Parotid gland (tissue), 1 donor: ENCODE measurements around the genes ENOX2, MBNL3 and FHL1.

- PRO-cap = no peak
Observed at GRCh38 chrX:130523748-130524659, 122.2 kb downstream of the RBMX2 start.

DNA sequence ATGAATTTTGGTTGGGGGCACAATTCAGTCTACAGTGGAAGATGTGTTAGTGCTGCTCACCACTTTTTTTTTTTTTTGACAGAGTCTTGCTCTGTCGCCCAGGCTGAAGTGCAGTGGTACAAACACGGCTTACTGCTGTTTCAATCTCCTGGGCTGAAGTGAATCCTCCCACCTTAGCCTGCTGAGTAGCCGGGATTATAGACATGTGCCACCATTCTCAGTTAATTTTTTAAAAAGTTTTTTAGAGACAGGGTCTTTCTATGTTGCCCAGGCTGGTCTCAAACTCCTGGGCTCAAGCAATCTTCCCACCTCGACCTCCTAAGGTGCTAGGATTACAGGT is 162.4 kb downstream of the RBMX2 start:
- PRO-cap = no peak

- PRO-cap = unidirectional peak, plus-strand start at chrX:130902791; unidirectional peak, minus-strand start at chrX:130903209
Observed at GRCh38 chrX:130902358-130903686, at the start of gene ENOX2. Gene ENOX2, minus strand, starts transcription at chrX:130903209.

DNA sequence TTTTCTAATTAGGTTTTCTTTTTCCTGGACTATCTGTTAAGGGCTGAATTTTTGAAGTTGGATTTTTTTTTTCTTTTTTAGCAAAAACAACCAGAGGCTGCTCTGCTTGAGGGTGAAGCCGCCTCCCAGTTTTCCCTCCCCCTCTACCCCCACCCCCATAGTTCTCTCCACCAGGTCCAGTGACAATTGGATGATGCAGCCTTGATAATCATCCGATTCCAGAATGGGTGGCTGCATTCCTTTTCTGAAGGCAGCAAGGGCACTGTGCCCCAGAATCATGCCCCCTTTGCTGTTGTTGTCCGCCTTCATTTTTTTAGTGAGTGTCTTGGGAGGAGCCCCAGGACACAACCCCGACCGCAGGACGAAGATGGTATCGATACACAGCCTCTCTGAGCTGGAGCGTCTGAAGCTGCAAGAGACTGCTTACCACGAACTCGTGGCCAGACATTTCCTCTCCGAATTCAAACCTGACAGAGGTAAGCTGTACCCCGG is 23.3 kb downstream of the ARHGAP36 start:
- PRO-cap = no peak

GRCh38 chrX:132023424-132024614 is 717 bp downstream of the STK26 start:
- PRO-cap = no peak

GRCh38 chrX:132488589-132489214 is at the start of gene MBNL3:
Gene MBNL3, minus strand, starts transcription at chrX:132489038.
- PRO-cap = unidirectional peak, plus-strand start at chrX:132489090

DNA sequence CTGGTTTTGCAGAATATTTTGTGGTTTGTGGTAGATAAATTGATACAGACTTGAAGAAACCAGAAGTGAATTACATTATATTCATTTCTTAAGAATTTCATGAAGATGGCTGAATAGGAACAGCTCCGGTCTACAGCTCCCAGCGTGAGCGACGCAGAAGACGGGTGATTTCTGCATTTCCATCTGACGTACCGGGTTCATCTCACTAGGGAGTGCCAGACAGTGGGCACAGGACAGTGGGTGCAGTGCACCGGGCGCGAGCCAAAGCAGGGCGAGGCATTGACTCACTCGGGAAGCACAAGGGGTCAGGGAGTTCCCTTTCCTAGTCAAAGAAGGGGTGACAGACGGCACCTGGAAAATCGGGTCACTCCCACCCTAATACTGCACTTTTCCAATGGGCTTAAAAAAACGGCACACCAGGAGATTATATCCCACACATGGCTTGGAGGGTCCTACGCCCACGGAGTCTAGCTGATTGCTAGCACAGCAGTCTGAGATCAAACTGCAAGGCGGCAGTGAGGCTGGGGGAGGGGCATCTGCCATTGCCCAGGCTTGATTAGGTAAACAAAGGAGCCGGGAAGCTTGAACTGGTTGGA is 51.2 kb upstream of the HS6ST2 start:
- PRO-cap = no peak

- PRO-cap = no peak
Observed at GRCh38 chrX:133413497-133413782, 1.8 kb downstream of the GPC4 start.

DNA sequence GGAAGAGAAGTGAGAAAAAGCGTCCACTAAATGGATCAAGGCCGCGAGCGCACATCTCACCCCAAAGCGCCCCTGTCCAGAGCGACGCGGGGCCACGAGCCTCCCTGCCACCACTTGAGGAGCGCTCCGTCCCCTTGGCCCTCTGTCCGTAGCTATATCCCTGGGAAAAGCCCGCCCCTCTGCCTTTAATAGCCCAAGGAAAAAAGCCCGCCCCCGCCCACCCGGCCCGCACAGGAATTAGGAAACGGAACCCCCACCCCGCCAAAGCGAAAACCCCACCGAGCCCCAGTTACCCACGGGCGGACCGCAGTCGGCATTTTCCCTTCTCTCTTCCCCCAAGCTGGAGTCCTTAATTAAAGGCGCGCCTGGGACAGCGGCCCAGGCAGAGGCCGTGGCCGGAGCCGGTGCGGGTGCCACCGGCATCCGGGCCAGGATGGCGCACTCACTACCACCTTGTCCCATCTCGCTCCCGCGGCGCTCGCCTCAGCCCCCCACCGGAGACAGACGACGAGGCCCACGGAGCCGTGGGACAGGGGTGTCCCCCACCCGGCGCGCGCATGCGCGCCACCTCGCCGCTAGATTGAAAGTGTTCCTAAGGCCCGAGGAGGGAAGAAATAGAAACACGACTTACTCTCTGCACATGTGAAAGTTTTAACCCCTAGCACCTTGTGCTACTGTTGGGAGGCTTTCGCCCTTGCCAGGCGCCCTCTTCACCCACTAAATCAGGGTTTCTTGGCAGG is 64.5 kb upstream of the CCDC160 start:
- PRO-cap = no peak

DNA sequence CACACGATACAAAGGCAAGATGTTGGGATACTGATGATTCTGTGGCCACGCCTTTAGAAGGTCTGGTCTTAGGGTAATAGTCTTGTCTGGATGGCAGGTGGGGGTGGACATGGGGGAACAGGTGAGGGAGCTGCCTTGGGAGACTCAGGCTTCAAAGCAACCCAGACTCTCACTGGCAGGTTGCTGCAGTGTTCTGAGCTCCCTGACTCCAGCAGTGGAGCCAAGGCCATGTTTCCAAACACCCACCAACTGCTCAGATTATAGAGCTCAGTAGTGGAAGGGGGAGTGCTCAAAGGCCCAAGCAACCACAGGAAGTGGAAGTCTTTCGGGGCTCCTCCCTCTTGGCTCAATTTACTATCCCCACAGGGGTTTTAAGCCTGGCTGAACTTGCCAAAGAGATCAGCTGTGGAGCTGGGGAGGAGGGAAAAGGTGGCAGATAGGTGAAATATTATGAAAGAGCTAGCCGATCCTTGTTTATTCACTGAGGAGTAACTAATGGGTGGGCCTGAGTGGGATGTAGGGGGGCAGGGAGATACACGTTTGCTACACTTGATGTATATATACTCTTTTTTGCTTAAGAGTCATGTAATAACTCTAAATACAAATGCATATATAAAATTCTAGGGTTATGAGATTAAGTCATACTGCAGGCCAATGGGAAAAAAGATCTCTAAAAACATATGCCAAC is 82.5 kb downstream of the HPRT1 start:
- PRO-cap = no peak

GRCh38 chrX:134545320-134545984 is 85.5 kb downstream of the HPRT1 start:
- PRO-cap = no peak

GRCh38 chrX:134670119-134670468 is 11.8 kb upstream of the PLAC1 start:
- PRO-cap = no peak

- PRO-cap = no peak
Observed at GRCh38 chrX:134769824-134770475, 27.1 kb downstream of the PABIR2 start.

- PRO-cap = bidirectional peak, plus-strand start at chrX:134821667, minus-strand start at chrX:134821475
Observed at GRCh38 chrX:134821324-134821953, 14.4 kb downstream of the PABIR3 start.

- PRO-cap = no peak
Observed at GRCh38 chrX:135338837-135339265, 5.1 kb downstream of the ZNF75D start.

DNA sequence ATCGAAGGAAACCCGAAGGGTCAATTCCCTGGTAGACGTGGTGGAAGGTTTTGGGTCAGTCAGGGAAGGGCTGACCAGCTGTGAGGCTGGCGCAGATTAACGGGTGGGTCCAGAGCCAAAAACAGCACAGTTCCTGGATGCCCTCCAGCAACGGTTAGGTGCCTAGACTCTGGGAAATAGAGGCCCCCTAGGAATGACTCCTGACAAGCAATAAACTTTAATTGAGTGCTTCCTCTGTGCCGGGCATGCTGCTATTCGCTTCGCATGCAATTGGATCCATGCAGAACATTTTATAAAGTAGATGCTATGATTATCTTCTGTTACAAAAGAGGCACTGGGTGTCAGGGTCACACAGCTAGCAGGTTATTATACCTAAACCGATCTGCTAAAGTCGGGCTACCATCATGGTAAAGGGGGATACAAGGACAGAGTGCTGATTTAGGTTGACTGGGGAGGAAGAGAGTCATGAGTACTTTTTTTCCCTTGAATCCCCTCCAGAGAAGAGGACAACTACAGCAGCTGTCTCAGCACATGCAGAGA is 782 bp downstream of the ZNF449 start:
- PRO-cap = no peak

- PRO-cap = no peak
Observed at GRCh38 chrX:135346840-135347547, 2.4 kb downstream of the ZNF449 start.

GRCh38 chrX:136196517-136197303 is at the start of gene FHL1:
Gene FHL1, plus strand, starts transcription at chrX:136197047.
- PRO-cap = no peak

GRCh38 chrX:136204399-136205121 is 7.7 kb downstream of the FHL1 start:
- PRO-cap = bidirectional peak, plus-strand start at chrX:136204915, minus-strand start at chrX:136204782

- PRO-cap = no peak
Observed at GRCh38 chrX:136250472-136251198, 565 bp downstream of the MAP7D3 start.